RPMI7951 (cell line): ENCODE results near the genes PPFIA2 and CEP290.

- RAMPAGE, long total RNA = no peak
These were observed at the start of gene PPFIA2 for GRCh38 chr12:81759024-81759840. Gene PPFIA2 (minus strand): TSS chr12:81759350.

- RAMPAGE, long total RNA = no peak
These were observed 385 bp upstream of the TMTC2 start for GRCh38 chr12:82686273-82686768.

DNA sequence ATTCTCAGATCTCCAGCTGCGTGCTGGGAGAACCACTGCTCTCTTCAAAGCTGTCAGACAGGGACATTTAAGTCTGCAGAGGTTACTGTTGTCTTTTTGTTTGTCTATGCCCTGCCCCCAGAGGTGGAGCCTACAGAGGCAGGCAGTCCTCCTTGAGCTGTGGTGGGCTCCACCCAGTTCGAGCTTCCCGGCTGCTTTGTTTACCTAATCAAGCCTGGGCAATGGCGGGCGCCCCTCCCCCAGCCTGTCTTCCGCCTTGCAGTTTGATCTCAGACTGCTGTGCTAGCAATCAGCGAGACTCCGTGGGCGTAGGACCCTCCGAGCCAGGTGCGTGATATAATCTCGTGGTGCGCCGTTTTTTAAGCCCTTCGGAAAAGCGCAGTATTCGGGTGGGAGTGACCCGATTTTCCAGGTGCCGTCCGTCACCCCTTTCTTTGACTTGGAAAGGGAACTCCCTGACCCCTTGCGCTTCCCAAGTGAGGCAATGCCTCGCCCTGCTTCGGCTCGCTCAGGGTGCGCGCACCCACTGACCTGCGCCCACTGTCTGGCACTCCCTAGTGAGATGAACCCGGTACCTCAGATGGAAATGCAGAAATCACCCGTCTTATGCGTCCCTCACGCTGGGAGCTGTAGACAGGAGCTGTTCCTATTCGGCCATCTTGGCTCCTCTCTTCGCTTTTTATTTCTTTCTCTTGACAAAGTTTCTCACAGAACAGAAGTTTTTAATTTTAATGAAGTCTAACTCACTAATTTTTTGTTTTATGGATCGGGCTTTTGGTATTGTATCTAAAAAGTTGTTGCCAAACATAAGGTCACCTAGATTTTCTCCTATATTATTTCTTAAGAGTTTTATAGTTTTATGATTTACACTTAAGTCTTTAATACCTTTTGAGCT, 38.0 kb downstream of the ALX1 start:
- RAMPAGE, long total RNA = no peak

GRCh38 chr12:85835719-85836088, 505 bp downstream of the RASSF9 start:
- RAMPAGE, long total RNA = no peak

DNA sequence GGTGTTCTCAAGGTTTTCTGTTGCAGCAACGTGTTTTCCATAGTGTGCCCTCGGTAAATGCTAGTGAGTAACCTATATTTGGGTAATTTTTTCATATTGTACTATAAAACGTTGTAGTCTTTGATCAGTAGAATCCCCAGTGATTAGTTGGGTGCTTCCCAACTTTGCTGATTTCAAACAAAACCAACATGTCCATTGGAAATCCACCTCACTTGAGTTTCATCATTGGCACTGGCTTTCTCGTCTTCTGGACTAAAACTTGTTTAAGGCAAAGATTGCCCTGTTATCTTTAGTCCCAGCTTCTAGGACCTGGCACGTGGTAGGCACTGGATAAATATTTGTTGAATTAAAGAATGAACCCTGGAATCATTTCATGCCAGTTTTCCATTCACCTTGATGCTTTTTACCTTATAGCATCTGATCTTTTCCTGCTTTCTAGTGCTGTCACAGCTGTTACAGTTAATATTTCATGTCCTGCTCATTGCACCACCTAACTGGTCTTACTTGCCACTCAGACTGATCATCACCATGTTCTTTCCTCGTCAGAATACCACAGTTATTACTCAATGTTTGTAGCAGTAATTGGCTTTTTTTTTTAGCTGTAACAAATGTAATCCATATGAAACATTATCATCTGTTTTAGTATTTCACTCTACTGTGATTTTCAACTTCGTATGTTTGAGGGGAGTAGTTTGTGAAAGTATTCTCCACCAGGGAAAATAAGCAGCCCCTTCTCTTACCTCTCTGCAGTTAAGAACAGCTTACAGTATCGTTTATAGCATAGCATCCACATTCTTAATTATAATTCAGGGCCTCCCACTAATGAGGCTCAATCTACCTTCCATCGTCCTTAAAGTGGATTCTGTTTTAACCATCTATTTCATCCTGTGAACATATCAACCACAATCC, 1.2 kb downstream of the C12orf29 start:
- RAMPAGE, long total RNA = no peak

DNA sequence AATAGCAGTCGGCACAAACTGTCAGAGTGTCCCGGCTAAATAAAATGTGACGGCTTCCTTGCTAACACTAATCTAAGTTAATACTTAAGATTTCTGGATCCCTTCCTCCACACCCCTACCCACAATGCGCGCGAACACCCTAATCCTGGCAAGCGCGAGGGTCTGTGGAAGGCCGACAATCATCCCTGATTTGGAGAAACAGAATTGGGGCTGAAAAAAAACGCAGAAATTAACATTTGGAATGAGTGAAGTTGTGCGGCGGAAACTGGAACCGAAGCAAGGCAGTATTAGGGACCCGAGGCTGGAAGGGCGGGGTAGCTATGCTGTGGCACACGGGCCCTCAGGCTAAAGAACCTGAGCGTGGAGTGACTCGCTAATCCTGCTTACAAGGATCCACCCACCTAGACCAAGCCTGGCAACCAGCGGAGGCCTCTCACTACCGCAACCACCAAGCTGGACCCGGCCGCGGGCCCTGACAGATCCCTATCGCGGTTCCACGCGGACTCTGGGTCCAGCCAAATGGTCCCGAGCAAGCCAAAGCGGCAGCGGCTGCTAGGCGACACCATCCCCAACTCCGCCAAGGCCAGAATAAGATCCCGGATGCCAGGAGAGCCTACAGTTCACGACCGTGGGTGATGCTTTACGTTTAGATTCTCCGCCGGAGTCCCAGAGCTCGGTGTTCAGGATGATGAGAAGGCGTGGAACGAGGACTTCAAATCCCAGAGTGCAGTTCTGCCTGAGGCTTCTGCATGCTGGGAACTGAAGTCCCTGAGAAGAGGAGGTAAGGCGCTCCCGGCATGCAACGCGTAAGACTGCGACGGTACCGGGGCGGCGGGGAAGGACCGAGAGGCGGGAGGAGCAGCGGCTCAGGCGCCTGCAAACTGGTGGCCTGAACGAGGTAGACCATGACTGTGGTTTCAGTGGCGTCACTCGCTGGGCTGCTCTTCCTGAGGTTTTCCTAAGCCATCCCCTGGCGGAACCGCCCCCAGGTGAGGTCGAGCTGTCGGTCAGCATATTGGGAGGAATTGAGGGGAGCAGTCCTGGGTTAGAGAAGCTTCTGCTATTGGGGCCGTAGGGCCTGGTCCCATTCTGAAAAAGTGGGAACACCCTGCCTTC, at the start of gene CEP290:
CEP290 (minus strand) TSS at position 590 of the 1,116 bp plus-strand sequence.
- RAMPAGE, long total RNA = no peak

GRCh38 chr12:88499891-88500345, 80.4 kb downstream of the KITLG start:
- RAMPAGE, long total RNA = no peak

DNA sequence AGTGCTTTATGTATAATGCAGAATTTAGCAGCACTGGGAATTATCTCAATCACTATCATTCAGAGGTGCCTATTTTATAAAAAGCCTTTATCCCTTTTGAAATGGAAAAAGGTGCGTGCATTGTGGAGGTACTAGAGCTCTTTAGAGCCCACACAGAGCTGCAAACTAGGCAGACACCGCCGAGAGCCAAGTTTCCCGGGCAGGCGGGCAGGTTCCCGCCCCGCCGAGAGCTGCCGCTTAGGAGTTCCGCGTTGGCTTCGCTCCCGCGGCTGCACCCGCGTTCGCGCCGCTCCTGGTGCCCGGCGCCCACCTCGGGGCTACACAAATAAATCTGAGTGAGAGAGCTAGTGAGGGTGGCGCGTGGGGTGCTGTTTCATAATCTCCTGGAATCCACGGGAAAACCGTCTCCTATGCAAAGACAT, 753 bp downstream of the KITLG start:
- RAMPAGE, long total RNA = no peak

DNA sequence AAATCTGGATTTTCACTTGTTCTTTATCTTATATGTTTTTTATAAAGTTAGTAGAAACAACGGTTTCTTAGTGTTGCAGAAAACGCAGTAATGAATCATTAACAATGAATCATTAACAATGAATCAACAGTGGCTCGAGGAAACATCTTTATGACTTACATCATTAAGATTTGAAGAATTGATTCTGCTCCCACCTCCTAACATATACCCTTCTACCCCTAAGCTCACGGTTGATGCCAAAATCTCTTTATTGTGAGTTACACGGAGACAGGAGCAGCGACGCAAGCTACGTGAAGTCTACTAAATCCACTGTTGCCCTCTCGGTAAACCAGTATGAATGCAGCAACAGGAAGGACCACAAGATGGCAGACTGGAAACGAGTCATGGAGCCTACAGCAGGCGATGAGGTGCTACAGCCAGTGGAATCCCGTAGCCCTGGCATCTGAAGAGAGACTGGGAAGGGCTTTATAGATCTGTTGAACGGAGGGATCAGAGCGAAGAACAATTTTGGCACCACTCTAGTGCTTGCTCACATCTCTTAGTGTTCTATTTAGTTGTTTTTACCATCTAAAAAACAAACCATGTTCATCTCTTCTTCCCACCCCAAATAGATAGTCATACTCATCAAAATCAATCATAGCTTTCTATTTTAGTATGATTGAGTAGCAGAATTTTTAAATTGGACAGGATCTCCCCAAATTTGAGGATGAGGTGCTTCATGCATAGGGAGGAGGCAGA, 332.7 kb downstream of the DUSP6 start:
- RAMPAGE, long total RNA = no peak

DNA sequence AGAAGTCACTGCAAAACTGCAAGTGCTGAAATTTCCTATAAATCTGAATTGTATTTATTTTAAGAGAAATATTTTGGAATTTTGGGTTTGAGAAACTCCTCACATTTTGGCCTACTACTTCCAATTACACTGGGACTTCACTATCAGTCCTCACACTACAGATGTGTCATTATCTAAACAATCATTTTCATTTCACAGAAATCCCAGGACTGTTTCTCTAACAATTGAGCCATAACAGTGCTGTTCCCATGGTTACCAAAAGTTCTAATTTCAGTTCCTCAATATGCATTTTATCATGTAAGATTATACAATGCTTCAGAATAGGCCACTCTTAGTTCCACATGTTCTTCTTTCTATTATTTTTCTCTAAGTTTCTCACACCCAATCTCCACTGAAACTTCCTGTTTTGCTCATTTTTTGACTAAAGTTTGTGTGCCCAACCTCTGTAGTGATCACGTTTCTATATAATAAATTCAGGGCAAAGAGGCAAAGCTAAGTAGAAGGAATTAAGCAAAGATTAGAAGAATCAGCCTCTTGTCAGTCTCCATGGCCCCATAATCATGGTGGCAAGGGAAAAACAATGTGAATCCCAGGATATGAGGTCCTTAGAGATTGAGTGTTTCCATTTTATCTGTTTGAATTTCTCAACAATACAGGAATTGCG, 185.8 kb downstream of the DUSP6 start:
- RAMPAGE, long total RNA = no peak

GRCh38 chr12:89386062-89386821, 33.9 kb upstream of the DUSP6 start:
- RAMPAGE, long total RNA = no peak

DNA sequence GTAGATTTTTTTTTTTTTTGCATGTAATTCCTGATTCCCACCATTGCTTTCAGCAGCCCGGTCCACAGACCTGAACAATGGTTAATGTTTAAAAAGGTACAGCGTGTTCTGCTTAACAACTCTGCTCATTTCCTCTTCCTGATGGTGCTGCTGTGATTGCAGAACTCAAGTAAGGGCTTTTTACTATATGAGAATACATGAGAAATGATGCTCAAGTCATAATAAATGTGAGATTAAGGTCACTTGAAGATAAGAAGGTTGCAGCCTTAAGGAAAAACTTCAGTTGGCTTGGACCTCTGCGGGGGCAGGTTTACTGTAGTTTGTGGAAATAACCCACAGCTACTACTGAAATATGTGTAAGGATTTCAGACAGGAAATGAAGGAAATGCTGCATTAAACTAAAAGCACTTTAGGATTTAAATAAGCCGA, 37.9 kb upstream of the DUSP6 start:
- RAMPAGE, long total RNA = no peak

DNA sequence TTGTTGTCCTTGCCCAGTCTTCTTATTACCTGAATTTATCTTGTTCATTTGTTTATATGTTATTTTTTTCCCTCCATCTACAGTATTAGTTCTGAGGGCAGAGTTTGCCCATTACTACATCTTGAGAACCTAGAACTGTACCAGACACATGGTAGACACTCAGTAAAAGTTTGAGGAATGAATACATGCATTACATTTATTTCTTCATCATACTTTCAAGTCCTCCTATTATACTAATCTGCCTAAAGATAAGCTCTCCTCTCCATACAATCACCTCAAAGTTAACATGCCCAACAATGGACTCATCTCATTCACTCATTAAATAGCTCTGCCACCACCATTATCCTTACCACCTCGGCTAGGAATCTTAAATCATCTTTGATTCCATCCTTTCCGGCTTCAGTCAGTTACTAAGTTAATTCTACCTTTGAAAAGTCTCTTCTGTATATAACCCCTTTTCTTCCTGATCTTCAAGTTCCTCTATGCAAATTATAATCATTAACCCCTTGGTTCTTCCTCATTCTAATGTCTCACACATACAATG, 51.8 kb downstream of the ATP2B1 start:
- RAMPAGE, long total RNA = no peak

DNA sequence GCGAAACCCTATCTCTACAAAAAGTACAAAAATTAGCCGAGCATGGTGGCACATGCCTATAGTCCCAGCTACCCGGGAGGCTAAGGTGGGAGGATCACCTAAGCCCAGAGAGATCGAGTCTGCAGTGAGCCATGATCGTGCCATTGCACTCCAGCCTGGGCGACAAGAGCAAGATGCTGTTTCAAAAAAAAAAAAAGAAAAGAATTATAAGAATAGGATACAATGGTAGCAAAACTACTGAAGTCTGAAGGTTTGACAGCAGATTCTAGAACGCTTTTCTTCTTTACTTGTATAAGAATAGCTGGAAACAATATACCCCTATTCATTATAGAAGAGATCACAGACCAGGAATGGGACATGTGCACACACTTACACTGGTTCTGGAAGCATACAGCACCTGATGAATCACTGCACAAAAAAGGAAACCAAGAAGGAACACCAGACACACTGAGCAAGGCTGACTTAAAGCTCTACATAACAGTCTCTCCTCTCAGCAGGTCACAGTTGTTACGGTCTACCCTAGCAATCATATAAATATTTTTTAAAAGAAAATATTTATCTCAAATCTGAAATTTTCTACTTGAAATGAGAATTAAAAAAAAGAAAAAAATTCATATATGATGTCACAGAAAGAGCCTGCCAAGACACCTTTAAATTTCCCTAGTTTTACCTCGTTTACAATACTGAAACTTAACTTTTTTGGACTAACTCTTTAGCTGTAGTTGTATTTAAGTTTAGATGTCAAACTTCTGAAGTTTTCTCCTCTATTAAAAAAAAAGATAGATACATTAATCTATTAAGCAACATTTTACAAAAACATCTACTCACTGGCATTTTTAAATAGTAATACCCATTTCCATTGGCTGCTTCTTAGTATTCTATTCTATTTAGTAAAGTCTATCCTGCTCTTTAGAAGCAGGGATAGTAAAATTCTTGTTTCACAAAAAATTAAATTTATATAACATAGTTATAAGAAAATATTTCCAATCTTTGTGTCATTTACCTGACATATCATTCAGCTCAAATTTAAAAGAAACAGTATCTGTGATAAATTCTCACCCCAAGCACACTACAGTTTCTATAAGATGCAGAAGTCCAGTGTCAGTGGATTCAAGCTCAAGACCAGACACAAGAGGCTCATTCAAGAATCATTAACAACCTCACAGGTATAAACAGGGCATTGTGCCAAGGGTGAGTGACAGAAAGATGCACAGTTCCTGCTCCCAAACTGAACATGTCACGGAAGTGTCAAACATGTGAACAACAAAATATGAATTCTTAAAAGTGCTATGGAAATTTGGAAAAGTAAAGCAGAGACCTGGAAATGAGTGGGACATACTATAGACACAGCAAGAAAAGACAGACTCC, 13.3 kb downstream of the ATP2B1 start:
- RAMPAGE, long total RNA = no peak

- RAMPAGE, long total RNA = no peak
These were observed 11.6 kb downstream of the ATP2B1 start for GRCh38 chr12:89696907-89697580.

GRCh38 chr12:89701798-89702075, 6.9 kb downstream of the ATP2B1 start:
- RAMPAGE, long total RNA = no peak

DNA sequence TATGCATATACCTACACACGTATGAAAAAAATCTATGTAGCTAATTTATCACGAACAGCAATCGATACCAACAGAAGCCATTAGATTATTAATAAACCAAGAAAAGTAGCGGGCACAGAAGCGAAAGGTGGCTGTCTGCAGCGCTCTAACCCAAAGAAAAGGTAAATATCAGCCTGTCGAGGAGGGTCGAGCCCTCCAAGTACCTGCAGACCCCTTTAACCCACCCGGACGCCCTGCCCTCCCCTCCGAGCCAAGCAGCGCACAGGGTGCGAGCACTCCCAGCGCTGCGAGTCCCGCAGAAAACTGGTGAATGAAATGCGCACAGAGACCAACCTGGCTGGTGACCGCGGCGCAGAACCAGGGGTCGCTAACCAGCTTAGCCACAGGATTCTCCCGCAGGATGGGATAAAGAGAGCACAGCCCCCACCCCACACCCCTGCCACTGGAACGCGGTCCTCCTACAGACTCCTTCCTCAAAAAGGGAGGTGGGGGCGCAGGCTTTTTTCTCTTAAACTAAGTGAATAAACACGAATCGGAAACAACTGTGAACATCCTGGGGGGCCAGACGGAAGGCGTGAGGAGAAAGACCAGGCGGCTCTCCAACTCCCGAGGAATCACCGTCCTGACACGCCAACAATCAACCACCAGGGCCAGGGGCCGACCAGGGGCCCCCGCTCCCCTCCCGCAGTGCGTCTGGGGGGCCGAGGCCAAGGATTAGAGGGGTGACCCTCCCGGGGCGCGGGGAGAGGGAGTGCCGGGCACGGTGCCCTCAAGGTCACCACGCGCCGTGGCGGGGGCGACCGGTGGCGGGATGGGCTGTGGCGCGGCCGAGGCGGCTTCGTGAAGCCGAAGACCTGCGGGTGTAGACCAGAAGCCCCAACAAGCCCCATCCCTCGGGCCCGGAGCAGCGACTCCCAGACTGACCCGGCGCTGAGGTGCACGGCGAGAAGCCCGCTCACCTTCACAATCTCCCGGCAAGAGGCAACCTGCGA, 907 bp downstream of the ATP2B1 start:
- RAMPAGE, long total RNA = no peak

DNA sequence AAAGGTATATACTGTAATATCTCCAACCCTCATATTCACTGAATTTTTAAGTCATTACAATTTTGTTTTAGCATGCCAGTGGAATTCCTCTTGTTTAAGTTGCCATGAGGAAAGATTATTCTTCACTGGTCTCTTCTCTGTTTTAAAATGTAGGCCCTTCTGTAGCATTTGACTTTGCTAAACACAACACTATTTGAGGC, 332.3 kb downstream of the CCER1 start:
- RAMPAGE, long total RNA = no peak

DNA sequence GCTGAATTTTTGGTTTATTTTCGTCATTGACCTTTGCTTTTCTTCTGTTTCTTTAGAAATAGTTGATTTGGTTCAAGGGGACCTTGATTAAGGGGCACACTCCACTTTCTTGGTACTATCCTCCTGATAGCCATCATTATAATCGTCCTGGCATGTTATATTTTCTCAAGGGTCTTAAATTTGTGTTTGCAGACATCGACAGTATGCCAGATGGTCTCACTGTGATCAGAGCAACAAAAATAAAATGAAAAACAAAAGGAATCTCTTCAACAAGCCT, 105.6 kb downstream of the CCER1 start:
- RAMPAGE, long total RNA = no peak

GRCh38 chr12:90938482-90938878, 16.5 kb downstream of the CCER1 start:
- RAMPAGE, long total RNA = no peak